Neutrophil (primary cell): ENCODE measurements around a stretch of chr5.

- PRO-cap = no peak
These were observed 41.8 kb upstream of the C5orf47 start for GRCh38 chr5:173947187-173947607.

DNA sequence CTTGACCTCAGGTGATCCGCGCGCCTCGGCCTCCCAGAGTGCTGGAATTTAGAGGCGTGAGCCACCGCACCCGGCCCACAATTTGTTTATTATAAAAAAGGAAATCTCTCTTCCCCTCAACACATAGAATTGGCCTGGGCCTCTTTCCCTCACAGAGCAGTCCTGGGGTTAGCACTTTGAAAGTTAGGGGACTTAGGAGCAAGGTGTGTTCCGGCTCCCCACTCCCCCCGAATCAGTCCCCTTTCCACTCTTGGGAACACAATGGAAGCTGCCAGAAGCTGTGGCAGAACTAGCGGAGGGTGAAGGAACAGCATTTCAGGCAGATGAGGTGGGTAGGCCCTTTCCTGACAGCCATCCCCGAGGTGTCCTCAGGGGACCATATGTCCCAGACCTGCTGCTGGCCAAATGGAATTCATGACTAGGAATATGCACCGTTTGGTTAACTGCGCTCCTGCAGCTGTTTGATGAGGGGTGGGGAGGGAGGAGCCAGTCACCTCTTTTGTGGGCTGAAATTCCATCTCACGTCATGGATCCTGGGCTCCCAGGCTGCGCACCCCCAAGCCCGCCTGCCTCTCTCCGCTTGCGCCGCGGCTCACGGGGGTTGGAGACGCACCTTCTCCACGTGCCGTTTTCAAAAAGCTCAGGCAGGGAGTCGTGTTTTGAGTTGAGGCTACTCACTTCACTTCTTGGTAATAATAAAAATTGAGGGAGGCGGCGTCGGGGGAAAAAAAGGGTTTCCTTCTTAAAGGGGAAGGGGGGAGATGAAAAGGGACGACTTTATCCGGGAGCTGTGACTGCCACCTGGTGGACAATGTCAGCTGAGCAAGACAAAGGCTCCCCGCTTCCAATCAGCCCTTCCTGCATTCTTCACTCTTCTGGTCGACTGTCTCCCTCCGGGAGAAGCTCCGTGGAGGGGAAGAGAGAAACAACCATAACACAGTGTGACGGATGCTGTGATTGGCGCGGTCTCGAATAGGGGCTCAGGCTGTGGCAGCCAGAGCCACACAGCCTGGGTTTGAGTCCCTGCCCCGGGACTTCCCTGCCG is 16.1 kb upstream of the C5orf47 start:
- PRO-cap = no peak

GRCh38 chr5:174172035-174172709 is 126.7 kb downstream of the NSG2 start:
- PRO-cap = no peak

DNA sequence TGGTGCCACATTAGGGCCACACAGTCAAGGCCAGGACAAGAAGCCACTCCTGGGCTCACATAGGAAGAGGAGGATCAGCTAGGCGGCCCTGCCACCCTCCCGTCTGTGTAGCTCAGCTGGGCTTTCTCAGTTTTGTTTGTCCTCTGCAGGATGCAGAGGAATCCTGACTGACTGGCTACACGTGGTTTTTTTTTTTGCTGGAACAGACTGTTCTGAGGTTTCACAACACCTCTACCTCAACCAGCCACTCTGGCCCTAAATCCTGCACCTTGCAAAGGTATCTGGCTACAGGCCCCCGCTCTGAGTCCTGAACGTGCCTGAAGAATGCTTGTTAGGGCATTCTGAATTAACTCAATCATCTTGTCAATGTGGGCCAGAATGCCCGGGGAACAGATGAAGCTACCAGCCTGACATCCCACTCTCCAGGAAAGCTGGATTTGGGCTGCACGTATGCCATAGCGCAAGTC is 88.2 kb upstream of the MSX2 start:
- PRO-cap = no peak

- PRO-cap = no peak
These were observed 335.6 kb downstream of the MSX2 start for GRCh38 chr5:175059828-175060454.

GRCh38 chr5:175478721-175479557 is 579 bp downstream of the SFXN1 start:
- PRO-cap = no peak

DNA sequence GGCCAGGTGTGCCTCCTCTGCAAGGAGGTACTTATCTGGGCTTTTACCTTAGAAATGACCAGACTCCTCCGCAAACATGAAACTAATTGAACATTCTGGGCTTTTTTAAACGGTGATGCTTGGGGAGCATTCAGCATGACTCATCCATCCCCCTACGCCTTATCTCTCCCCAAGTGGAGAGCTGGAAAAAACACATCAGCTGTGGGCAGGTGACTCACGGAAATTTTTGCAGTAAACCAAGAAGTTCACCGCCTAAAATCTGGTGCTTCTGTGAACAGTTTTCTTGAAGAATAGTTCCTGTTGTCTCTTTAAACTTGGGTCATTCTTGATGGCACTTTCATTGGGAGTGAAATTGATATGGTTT is 39.5 kb downstream of the SFXN1 start:
- PRO-cap = no peak

DNA sequence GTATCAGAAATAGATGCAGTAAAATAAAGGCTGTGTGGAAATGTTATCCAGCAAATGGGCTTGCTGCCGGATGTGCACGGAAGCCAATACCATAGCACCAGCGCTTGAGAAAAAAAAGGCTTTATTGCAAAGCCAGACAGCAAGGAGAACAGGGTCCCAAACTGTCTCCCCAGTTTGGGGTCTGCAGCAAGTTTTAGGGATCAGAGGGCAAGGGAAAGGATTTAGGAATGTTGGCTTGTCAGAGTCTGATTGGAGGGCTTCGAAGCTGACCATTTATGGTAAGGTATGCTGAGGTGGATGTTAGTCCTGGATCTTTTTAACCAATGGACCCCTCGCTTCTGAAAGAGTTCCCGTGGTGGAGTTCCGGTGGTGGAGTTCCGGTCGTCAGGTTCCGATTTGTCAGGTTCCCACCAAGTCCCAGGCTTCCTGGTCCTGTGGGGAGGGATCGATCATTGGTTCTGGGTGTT is 70.4 kb downstream of the SFXN1 start:
- PRO-cap = no peak

GRCh38 chr5:175680419-175680836 is 22.6 kb downstream of the HRH2 start:
- PRO-cap = no peak

GRCh38 chr5:175693209-175693618 is 35.3 kb downstream of the HRH2 start:
- PRO-cap = no peak

GRCh38 chr5:175853499-175853905 is 17.9 kb upstream of the CPLX2 start:
- PRO-cap = no peak

- PRO-cap = no peak
These were observed 271 bp upstream of the THOC3 start for GRCh38 chr5:175968473-175968698.

DNA sequence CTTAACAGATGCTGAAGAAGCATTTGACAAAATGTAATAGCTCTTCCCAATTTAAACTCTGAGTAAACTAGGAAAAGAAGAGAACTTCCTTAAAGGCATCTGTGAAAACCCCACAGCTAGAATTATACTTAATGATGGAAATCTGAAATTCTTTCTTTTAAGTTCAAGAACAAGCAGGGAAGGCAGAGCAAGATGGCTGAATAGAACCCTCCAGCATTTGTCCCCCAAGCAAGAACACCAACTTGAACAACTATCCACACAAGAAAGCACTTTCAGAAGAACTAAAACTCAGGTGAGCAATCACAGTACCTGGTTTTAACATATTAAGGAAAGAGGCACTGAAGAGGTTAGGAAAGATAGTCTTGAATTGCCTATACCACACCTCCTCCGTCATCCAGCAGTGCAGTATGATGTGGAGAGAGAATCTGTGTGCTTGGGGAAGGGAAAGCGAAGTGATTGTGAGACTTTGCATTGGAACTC is 32.0 kb downstream of the SIMC1 start:
- PRO-cap = no peak

DNA sequence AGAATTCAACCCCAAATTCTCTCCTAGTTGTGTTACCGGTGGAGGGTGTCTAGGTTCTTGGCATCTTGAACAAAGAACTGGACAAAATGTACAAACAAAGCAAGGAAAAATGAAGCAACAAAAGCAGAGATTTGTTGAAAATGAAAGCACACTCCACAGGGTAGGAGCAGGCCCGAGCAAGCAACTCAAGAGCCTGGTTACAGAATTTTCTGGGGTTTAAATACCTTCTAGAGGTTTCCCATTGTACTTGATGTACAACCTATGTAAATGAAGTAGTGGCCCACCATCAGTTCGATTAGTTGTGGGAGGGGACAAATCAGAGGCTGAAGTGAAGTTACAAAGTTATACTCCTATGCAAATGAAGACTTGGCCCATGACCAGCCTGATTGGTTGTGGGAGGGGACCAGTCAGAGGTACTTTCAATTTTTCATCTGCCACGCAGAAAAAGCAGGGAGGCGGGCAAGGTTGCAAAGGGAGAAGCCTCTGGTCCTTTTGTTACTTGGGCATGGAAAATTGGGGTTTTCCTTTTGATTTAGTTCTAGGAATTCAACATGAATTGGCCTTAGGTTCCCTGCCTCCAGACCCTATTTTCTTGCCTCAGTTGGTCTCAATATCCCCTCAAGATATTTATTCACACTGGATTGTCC is 43.7 kb downstream of the KIAA1191 start:
- PRO-cap = no peak

DNA sequence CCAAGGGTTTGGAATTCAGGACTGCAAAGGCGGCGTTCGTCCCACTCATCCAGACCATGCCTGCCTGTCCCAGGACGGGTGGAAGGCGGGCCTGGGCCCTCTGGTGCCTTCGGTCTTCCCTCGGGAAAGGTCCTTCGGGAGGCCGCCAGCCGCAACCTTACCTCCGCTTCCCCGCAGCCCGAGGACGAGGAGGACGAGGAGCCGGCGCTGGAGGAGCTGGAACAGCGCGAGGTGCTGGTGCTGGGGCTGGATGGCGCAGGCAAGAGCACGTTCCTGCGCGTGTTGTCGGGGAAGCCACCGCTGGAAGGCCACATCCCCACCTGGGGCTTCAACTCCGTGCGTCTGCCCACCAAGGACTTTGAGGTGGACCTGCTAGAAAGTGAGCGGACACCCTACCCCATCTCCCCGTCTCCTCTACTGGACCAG is 929 bp downstream of the ARL10 start:
- PRO-cap = no peak

DNA sequence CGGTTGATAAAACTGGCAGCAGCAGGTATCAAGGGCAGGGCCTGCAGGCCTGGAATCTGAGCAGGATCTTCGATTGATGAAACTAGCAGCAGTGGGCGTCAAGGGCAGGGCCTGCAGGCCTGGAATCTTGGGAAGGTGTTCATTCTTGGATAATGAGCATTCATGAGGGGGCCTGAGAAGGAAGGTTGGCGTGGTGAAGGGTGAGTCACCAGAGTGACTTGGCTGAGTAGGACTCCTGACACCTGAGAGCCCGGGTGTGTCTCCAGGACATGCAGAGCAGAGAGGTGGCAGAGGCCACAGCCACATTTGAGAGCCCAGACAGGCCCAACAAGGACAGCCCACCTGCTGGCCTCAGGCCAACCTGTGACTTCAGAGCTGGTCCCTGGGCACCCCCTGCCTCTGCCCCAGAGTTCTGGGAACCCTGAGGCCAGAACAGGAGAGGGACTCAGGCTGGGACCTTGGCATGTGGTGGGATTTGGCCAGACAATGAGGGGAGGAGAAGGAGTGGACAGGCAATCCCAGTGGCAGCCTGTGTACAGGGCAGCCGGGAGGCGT is 12.0 kb downstream of the UNC5A start:
- PRO-cap = no peak

- PRO-cap = no peak
These were observed 1.9 kb upstream of the NSD1 start for GRCh38 chr5:177131592-177132177.

GRCh38 chr5:177302822-177303492 is 562 bp downstream of the RAB24 start:
- PRO-cap = no peak

DNA sequence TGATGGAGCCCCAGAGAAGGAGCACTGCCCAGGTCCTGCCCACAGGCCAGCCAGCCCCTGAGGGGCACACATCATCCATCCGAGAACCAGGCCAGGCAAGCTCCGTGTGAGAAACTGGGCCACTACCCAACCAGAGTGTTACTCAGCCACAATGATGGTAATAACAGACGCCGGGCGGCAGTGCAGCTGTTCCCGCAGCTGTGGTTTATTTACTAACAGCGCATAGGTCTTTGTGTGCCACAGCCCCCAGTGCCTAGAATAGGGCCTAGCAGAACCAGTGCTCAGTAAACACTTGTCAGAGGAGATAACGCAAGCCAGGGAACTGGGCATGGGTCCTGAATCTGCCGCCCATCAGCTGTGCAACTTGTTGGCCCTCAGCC is 2.3 kb downstream of the MXD3 start:
- PRO-cap = no peak

DNA sequence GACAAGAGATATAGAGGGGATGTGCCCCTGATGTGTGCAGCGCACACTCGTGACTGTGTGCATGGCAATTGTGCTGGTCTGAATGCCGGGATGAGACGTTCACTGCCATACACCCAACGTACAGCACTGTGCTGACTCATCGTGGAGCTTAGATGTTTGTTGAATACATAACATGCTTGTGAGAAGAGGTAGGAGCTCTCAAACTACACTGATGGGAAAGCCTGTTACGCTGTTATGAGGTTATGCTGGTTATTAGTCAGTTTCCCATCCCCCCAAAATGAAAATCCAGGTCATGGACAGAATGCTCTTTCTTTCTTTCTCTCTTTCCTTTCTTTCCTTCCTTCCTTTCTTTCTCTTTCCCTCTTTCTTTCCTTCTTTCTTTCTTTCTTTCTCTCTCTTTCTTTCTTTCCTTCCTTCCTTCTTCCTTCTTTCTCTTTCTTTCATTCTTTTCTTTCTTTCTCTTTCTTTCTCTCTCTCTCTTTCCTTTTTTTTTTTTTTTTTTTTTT is 4.8 kb upstream of the SLC34A1 start:
- PRO-cap = no peak